Panc1 (cell line): Measurements from ENCODE around the genes CCL2, NLE1, RASL10B and RDM1.

DNA sequence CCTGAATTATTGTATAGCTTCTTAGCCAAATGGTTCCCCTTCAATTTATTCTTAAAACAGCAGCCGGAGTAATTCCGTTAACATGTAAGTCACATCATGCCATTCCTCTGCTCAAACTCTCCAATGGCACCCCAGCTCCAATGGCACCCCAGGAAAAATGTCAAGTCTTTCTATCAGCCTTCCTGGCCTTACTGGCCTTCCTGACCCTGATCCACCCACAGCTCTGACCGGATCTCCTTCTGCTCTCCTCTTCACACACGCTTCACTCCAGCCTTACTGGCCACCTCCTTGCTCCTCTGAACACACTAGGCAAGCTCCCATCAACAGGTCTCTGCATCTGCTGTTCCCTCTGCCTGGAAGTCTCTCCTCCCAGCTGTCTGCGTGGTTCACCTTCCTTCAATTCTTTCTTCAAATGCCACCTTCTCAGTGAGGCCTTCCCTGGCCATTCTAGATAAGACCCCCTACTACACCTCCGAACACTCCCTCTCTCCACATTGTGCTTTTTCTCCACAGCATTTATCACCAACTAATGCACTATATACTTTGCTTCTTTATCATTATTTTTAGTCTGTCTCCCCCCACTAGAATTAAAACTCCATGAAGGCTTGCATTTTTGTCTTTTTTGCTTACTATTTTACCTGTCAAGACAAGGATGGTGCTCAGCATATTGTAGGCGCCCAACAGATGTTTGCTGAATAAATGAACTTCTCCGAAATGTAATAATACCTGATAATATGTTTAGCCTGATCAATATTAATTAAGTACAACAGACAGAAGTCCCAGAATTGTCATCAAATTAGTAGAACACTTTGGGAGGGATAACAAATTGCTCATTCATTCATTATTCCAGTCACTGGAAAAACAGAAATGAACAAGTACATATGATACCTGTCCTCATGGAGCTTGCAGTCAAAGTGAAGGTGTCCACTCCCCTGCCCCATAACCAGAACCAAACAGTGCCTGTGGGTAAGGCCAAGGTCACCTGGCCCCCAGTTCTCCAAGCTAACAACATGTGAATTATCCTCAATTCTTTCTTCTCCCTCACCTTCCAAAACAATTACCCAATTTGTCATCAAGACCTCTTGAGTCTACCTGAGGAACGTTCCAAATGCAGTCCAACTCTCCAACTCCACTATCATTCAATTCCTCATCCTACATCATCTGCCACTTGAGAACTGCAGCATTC is 43.1 kb downstream of the MYO1D start:
- RRBS, 2 experiments: no CpG with 5 or more reads among the region's 9 CpGs

- RRBS, 2 experiments: no CpG with 5 or more reads among the region's 3 CpGs
Observed at GRCh38 chr17:32835173-32835842, 41.6 kb downstream of the MYO1D start.

GRCh38 chr17:32854734-32855444 is 22.0 kb downstream of the MYO1D start:
- RRBS, 2 experiments: no CpG with 5 or more reads among the region's 7 CpGs

- RRBS, 2 experiments: no CpG with 5 or more reads among the region's 8 CpGs
Observed at GRCh38 chr17:33516517-33517178, 223.6 kb upstream of the ASIC2 start.

- RRBS, 2 experiments: no CpG with 5 or more reads among the region's 18 CpGs
Observed at GRCh38 chr17:34254669-34255821, at the start of gene CCL2. Gene CCL2, plus strand, starts transcription at chr17:34255285.

GRCh38 chr17:34612938-34613677 is 33.7 kb downstream of the TMEM132E start:
- RRBS, 2 experiments: no CpG with 5 or more reads among the region's 16 CpGs

- RRBS, 2 experiments: 17% methylated on average over 3 of the region's 43 CpGs; no CpG with 5 or more reads in 1 of the 2 experiments
Observed at GRCh38 chr17:34961710-34962780, 705 bp downstream of the ZNF830 start.

DNA sequence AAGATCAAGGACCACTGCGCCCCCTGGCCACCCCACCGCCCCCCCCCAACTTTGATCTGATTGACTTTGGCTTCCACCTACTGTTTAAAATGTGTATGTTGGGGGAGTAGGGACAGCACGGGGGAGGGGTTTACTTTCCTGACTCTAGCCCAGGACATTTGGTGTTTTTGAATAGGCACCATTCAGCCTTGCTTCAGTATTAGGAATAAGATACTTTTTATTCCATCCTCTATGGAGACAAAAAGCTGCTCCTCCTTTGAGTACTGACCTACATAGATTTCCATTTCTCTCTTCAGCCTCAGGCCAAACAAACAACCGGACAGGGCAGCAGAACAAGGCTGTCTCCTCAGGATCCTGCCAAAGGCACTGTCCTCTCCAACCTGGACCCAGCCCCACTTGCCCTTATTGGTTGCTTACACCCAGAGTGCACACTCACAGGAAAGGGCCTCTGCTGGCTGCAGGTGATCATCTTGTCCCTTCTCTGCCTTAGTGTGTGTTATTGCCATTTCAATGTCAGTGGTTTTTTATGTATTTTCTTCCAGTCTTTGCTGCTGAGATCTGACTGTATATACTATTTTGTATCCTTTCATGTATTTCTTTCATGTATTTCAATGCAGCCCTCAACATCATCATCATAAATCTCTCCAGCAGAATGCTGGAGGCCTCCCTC is 26.6 kb downstream of the LIG3 start:
- RRBS, 2 experiments: no CpG with 5 or more reads among the region's 4 CpGs

- RRBS, 2 experiments: no CpG with 5 or more reads among the region's 2 CpGs
Observed at GRCh38 chr17:35129691-35130013, 8.2 kb downstream of the FNDC8 start.

DNA sequence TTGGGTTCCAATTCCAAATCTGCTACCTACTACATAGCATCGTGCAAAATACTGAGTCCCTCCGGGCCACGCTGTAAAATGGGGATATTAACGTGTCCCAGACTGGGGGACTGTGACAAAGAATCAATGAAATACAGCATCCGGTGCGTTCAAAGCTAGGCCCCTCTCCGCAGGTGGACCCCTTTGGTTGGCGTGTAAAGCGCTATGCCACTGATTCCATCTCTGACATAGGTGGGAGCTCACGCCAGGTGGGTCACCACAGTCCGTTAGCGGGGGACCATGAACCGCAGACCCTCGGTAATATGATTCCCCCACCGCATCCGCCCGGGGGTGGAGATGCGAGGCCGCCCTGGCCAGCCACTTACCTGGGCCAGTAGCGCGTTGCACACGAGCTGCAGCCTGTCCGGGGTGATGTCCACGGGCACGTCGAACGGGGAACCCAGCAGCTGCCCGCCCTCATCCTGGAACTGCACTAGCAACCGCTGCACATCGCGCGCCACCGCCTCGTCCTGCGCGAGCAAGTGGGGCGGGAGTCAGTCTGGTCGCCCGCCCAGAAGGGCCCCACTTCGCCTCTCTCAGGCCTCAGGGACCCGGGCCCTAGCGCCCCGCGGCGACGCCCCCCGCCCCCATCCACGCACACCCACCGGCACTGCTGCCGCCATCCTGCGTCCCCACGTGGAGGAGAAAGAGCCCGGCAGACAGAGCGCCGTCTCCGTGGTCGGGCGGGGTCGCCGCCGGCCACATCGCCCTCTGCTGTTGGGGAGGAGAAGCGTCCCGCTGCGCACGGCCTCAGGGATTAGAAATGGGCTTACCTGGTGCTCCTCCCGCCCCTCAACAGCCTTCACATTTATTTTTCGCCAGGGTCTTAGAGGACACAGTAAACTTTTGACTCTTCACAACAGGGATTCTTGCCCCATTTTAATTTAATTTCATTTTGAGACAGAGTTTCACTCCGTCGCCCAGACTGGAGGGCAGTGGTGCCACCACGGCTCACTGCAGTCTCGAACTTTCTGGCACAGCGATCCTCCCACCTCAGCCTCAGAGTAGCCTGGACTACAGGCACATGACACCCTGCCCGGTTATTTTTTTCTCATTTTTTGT is at the start of gene NLE1:
Gene NLE1 (minus strand): TSS at position 690 of the 1,101 bp plus-strand sequence.
- RRBS, 2 experiments: under 1 to 8% methylated on average over 29 of the region's 74 CpGs

DNA sequence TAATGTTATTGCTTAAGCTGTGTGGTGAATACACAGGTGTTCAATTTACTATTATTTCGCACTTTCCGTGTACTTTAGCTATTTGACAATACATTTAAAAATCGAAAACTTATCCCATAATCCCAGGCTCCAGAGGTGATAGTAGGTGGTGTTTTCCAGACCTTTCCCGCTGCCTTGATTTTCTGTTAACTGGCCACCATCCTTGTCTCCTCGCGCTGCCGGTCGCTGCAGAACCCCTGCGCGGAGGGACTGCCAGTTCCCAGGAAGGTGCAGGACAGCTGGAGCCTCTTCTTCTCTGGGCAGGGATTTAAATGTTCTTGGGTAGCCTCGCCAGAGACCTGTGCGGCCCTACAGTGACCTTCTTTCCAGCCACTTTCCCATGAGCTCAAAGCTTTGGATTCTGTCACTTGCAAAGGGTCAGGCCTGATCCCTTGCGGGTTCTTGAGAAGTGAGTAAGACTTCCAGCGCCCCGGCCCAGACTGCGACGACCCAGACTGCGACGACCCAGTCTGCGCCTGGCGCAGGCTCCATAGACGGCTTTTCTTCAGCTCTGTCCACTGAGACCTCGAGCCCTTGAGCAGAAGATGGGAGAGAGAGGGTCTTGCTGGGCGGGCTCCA is 1.4 kb upstream of the SLFN5 start:
- RRBS, 2 experiments: no CpG with 5 or more reads among the region's 24 CpGs

DNA sequence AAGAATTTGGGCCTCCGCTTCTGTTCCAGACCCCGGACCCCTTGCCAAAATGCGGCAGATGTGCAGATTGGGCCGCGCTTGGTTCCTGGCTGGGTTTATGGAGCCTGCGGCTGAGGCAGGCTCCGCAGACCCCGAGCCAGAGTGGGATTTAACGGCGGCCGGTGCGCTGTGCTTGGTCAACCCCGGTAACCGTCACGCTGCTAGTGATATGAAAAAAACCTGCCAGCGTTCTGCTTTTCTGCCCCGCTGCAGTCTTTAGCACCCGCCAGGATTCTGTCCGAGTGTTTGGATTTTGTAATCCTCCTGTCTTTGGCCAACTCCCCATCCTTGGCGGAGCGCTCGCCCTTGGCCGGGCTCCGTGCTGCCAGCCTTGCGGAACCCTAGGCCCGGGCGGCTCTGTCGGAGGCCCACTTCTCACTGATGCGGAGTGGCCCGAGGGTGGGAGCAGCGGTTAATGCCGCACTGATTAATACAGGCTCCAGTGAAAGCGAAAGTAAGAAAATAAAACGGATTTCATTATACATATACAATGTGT is 825 bp upstream of the SLFN11 start:
- RRBS, 2 experiments: 10% methylated on average over 5 of the region's 34 CpGs; no CpG with 5 or more reads in 1 of the 2 experiments

DNA sequence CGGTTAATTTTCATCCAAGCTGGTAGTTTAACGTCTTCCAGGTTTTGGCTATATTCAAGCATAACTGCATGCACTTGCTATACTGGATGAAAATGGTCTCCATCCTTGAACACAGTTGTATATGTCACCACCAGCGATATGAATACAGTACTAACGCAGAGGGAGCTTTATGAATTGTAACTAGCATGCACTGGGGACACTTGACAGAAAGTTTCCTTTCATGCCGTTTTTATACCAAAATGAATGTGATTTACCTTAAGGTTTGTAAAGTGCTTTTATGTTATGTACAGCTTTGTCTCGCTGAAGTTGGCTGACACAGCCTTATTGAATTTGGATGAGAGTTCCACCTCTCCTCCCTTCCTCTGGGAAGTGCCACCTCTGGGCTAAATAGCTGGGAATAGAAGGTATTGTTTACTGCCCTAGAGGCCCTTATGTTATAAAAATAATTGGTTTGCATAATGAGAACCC is 798 bp upstream of the PEX12 start:
- RRBS, 2 experiments: no CpG with 5 or more reads among the region's 6 CpGs

DNA sequence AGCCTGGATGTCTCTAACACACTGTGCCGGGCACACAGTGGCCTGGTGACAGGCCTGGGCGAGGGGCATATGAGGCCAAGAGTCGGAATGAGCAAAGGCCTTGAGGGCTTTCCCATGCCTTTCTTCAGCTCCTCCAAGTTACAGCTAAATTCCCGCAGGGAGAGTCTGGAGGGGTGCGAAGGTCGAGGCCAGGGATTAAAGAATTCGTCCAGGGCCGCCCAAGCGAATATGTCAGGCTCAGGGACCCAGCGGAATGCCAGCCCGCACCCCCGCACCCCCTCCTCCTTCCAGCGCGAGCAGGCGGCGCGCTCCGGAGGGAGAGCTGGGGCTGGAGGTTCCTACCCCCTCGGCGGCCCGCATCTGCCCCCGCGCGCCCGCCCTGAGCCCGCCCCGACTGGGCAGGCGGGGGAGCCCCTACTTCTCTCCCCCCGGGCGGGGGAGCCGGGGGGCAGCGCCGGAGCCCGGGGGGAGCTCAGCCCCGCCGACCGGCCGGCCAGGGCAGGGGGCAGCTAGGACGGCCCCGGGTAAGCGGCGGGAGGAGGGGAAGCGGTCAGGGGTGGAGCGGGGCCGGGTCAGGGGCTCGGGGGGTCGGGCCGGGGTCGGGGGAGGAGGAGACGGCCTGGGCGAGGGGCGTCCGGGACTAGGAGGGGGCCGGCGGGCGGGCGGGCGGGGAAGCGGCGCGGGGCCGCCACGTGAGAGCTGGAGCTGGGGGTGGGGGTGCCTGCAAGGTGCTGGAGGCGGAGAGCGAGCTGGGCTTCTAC is at the start of gene RASL10B:
Gene RASL10B (plus strand): TSS at position 285 of the 761 bp plus-strand sequence.
- RRBS, 2 experiments: no CpG with 5 or more reads among the region's 65 CpGs

GRCh38 chr17:35838319-35838827 is 29.1 kb downstream of the TAF15 start:
- RRBS, 2 experiments: no CpG with 5 or more reads among the region's 4 CpGs

- RRBS, 2 experiments: no CpG with 5 or more reads among the region's 6 CpGs
Observed at GRCh38 chr17:35847649-35848504, 20.8 kb downstream of the HEATR9 start.

DNA sequence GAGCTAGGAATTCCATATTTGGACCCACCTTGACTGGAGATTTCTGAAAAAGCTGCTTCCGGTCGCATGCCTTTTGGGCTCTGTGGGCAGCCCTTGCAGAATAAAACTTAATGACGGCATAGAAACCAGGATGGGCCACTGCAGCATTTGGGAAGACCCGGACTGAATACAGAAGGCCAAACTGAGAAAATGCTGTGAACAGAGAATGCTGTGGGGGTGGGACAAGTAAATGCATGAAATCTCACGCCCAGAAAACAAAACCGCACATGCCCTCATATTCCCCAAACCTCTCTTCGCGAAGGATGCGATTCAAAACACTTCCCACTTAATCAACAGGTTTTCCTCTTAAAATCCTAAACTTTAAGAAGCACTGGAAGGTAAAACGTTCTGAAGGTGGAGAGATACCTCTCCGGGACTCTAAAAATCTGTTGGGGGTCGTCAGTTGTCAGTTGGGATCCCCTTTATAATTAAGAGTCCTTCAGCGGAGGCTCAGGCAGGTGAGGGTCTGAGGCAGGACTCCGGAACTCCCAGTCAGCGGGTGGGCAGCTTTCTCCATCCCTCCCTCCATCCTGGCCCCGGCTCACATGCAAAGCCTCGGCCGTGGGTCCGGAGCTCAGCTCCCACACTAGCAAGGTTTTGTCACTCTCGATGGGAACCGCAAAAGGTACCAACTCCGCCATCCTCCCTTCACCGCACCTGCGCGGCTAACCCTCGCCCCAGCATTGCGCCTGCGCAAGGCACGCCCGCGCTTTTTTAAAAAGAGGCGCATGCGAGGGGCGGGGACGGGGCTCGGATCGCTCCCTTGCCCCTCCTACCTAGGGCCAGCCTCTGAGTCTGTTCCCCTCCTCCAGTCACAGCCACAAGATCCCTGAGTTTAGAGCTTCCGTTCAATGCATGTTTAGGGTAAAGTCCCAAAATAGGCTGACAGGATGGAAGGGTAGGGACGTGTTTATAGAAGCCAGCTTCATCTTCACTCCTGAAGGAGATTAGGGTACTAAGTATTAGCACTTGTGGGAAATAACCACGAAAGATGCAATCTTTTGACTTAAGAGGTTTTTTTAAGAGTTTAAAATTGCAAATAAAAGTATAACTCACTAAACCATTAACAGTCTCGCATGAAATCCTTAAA is at the start of gene RDM1:
Gene RDM1 (minus strand): TSS at position 726 of the 1,129 bp plus-strand sequence.
- RRBS, 2 experiments: no CpG with 5 or more reads among the region's 41 CpGs

GRCh38 chr17:35983425-35984139 is 2.3 kb upstream of the CCL16 start:
- RRBS, 2 experiments: no CpG with 5 or more reads among the region's 11 CpGs

GRCh38 chr17:36072324-36073012 is 8.4 kb downstream of the CCL18 start:
- RRBS, 2 experiments: no CpG with 5 or more reads among the region's 9 CpGs

- RRBS, 2 experiments: no CpG with 5 or more reads among the region's 11 CpGs
Observed at GRCh38 chr17:36188762-36189289, 7.7 kb downstream of the CCL3L3 start.